Right lobe of liver (tissue), 4 donors: ENCODE results near the gene STRIP1.

DNA sequence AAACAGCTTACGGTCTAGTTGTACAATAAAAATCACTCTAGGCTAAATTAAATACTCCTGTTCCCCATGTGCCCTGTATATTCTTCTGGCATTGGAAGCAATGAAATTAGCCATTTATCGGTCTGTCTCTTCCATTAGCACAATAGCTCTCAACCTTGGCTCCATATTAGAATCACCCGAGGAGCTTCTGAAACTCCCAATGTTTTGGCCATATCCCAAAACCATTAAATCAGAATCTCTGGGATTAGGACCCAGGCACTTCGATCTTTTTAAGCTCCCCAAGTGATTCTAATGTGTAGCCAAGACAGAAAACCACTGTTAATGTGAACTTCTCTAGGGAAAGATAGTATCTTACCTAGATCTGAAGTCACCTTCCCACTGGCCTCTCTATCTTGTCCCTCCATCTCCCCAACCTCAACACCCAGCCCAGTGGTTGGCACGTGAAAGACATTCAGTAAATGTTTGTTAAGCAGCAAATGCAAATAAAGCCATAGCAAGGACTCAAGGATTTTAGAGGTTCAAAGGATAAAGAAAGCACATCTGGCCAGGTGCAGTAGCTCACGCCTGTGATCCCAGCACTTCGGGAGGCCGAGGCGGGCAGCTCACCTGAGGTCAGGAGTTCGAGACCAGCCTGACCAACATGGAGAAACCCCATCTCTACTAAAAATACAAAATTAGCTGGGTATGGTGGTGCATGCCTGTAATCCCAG lies 9.9 kb downstream of the CLCC1 start:
- PRO-cap, 4 experiments, result no peak in any of the 4 experiments
- RAMPAGE, long total RNA, 2 experiments, result no peak in any of the 2 experiments

- PRO-cap, 4 experiments, result no peak in any of the 4 experiments
- RAMPAGE, long total RNA, 2 experiments, result no peak in any of the 2 experiments
Measured at GRCh38 chr1:108962017-108962440, 1.3 kb downstream of the CLCC1 start.

DNA sequence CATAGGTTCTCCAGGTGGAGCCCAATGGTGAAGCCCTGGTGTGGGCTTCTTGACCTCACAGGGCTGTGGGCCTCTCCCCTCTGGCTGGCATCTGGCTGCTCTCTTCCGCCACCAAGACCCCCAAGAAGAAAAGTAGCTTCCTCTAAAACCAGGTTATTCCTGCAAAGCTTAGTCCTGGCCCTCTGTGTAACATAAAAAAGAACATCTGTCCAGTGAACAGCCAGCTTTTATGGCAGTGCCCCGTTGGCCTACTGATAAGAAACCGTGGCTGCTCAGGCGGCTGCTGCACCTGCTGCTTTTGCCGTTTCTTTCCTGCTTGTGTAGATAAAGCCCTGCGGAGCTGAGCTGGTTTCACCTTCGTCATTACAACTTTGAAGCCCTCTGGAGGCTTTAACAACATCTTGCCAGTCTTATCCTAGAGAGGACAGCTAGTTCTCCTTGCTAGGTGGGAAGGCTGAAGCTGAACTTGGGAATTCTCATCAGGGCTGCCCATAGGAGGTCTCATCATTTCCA lies 20.5 kb downstream of the ELAPOR1 start:
- PRO-cap, 4 experiments, result no peak in any of the 4 experiments
- RAMPAGE, long total RNA, 2 experiments, result no peak in any of the 2 experiments

DNA sequence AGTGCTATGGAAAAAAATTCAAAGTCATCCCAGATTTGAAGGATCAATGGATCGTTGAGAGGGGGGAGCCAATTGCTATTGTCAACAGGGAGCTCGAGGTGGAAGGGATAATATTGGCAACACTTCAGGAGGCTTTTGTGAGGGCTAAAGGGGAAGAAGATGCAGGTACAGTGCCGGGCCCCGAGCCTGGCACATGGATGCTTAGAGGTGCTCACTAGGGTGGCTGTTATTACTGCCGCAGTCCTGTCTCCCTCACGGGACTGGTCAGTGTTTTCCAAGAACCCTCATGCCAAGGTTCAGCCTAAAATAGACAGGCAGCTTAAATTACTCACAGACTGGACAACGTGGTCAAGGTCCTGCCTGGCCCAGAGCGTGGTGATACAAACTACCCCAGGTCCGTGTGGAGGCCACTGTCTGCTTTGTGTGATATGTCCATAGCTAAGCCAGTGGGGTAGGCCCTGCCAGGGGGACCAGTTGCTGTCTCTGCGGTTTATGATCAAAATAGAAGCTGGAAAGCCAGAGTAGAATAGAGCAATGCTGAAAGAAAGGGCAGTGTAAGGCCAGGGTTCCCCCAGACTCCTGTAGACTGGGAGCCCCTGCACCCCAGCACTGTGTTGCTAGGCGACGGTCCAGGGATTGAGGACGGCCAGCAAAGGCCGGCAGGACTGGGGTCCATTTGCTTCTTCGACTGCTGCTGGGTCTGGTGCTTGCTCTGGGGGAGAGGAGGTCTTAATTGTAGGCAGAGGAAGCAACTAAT lies 36.0 kb downstream of the ELAPOR1 start:
- PRO-cap, 4 experiments, result peak in 4 of 4 experiments; most common plus-strand start position 383 of the sequence (in 2); most common minus-strand start position 262 of the sequence (in 3)
- RAMPAGE, long total RNA, 2 experiments, result no peak in any of the 2 experiments

DNA sequence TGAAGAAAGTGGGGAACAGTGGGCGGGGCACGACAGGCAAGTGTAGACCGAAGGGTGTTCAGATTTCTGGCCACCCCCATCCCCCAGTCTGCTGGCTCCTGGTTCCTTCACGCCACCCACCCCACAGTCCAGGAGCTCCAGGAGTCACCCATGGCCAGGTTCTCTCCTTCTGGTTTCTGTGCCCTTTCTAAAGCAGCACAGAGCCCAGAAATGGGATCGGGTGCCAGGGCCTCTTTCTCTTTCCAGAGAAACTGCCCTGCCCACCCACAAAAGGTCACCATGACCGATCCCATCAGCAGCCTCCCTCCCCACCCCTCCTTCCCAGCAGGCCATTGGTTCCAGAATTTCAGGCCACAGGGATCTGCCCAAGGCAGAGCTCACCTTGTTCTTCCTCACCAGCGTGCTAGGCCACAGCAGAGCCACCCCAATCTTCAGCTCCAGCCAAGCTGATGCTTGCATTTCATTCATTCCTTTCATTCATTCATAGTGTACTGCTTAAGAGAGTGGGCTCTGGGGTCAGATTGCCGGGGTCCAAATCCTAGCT lies 3.1 kb upstream of the CELSR2 start:
- PRO-cap, 4 experiments, result no peak in any of the 4 experiments
- RAMPAGE, long total RNA, 2 experiments, result no peak in any of the 2 experiments

DNA sequence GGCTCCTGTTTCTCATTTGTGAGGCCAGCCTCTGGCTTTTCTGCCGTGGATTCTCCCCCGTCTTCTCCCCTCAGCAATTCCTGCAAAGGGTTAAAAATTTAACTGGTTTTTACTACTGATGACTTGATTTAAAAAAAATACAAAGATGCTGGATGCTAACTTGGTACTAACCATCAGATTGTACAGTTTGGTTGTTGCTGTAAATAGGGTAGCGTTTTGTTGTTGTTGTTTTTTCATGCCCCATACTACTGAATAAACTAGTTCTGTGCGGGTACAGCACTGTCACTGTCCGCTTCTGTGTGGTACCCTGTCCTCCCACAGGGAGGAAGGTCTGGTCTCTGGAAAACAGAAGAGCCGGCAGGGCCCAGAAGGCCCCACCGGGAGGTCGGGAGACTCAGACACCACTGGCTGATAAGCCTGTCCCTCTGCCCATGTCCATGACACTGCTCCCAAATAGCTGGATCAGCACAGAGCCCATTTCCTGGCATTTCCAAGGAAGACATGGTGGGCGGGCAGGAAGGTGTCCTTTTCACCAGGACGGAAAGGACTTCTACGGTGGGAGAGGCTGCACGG lies 7.4 kb downstream of the PSRC1 start:
- PRO-cap, 4 experiments, result no peak in any of the 4 experiments
- RAMPAGE, long total RNA, 2 experiments, result no peak in any of the 2 experiments

DNA sequence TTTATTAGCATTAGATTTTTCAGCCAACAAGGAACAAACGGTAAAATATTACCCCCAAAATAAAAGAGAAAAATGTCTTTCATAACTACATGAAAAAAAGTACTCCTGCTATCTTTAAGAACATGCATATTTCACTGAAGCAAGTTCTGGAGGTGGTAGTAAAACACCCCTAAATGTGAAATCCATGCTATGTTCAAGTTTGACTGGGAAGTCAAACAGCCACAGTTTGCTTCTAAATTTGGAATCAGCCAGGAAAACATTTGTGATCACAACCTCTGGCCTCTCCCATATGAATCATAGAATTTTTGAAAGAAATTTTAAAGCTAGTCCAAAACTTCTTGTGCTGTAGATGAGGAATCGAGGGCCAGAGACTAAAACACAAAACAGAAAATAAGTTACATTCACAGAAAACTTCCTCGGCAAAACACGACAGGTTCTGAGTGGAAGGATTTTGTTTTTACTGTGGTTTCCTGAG lies 6.6 kb downstream of the SORT1 start:
- PRO-cap, 4 experiments, result peak in 1 of 4 experiments; most common plus-strand start position 346 of the sequence (in 1)
- RAMPAGE, long total RNA, 2 experiments, result no peak in any of the 2 experiments

- PRO-cap, 4 experiments, result no peak in any of the 4 experiments
- RAMPAGE, long total RNA, 2 experiments, result no peak in any of the 2 experiments
Measured at GRCh38 chr1:109395206-109395560, 2.5 kb downstream of the SORT1 start.

DNA sequence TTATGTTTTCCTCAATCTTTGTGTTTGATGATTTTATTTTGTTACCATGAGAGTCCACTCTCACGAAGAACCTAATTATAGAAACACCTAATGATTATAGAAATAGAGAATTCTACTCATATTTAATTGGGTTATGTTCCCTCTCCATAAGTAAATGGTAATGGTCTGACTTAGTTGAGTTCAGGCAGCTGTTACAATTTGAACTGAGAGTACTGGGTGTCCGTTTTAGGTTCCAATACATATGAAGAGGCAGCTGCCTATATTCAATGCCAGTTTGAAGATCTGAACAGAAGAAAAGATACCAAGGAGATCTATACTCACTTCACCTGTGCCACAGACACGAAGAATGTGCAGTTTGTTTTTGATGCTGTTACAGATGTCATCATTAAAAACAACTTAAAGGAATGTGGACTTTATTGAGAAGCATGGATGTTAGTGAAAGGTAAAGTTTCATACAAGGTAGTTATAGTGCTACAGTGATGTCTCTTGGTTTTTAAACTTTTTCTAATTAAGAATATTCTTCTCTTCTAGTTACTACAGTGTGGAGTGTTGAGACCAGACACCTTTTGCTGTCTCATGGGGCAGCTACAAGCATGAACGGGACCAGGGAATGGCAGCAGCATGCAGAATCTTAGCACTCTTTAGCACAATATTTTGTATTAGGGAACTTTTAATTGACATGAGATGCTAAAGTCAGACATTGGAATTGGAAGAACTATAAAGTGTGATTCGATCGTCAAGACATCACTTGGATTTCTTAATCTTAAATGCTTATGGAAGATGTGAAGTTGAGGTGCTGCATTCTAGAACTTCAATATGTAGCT lies 27.4 kb downstream of the GNAT2 start:
- PRO-cap, 4 experiments, result no peak in any of the 4 experiments
- RAMPAGE, long total RNA, 2 experiments, result no peak in any of the 2 experiments

- PRO-cap, 4 experiments, result peak in 2 of 4 experiments; most common plus-strand start chr1:109602387 (in 2)
- RAMPAGE, long total RNA, 2 experiments, result no peak in any of the 2 experiments
Measured at GRCh38 chr1:109602200-109602556, 17.2 kb downstream of the GNAT2 start.

DNA sequence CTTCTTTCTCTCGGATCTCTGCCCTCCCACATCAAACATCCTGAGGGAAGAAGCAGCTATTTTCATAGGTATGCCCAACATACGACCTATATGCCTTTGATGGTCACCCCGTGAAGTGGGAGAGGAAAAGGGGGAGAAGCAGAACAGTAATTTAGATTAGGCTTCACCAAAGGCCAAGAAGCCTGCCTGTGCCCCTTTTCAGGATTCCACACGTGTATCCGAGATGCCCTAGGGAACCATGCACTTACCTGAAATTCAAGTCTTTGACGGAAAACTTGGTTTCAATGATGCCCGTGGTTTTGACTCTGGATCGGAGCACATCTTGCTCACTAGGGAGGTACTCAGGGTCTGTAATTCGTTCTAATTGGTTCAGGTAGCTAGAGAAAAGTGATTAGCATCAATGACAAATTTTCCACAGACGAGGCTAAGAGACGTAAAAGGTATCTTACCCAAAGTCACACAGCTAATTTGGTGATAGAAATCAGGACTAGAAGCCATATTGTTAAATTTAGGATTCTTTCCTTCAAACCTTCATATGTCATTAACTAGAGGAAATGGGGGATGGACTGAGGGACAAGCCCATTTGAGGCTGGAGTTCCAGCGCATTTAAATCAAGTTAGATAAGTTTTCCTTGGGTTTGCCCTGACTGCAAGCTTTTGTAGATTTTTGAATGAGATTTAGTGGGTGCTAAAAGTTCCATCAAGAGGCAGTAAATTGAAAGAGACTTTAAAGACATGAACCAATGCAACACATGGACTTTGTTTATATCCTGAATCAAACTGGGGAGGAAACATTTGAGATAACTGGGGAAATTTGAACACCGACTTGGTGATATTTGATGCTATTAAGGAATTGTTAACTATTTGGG lies 13.1 kb downstream of the GNAT2 start:
- PRO-cap, 4 experiments, result no peak in any of the 4 experiments
- RAMPAGE, long total RNA, 2 experiments, result no peak in any of the 2 experiments

GRCh38 chr1:109643280-109643840 lies 12.5 kb upstream of the GSTM4 start:
- PRO-cap, 4 experiments, result no peak in any of the 4 experiments
- RAMPAGE, long total RNA, 2 experiments, result no peak in any of the 2 experiments

GRCh38 chr1:109783385-109783794 lies 19.7 kb upstream of the EPS8L3 start:
- PRO-cap, 4 experiments, result no peak in any of the 4 experiments
- RAMPAGE, long total RNA, 2 experiments, result no peak in any of the 2 experiments

DNA sequence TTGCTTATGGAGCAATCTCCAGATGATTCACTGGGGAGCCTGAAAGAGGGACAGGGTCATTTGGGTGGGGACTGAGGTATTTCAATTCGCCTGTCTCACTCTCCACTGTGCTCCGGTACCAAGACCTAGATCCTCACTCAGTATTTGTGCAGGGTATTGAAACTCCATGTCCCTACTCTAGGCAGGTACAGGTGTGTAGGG lies 10.1 kb upstream of the CSF1 start:
- PRO-cap, 4 experiments, result no peak in any of the 4 experiments
- RAMPAGE, long total RNA, 2 experiments, result no peak in any of the 2 experiments

- PRO-cap, 4 experiments, result no peak in any of the 4 experiments
- RAMPAGE, long total RNA, 2 experiments, result no peak in any of the 2 experiments
Measured at GRCh38 chr1:109977344-109977701, 7.2 kb upstream of the AHCYL1 start.

- PRO-cap, 4 experiments, result no peak in any of the 4 experiments
- RAMPAGE, long total RNA, 2 experiments, result no peak in any of the 2 experiments
Measured at GRCh38 chr1:109977702-109978060, 6.9 kb upstream of the AHCYL1 start.

DNA sequence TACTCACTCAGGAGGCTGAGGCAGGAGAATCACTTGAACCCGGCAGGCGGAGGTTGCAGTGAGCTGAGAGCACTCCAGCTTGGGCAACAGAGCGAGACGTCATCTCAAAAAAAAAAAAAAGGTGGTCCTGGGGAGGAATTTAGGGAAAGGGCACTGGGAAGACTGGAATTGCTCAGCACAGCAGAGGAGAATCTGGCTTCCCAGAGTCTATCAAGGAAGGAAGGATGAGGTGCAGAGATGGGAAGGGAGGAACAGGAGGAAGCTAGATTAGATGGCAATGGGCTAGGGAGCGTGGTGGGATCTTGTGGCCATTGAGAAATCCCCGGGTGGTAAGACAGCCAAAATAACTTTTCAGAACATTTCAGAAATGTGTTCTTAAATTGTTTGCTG lies 1.3 kb upstream of the AHCYL1 start:
- PRO-cap, 4 experiments, result no peak in any of the 4 experiments
- RAMPAGE, long total RNA, 2 experiments, result no peak in any of the 2 experiments

DNA sequence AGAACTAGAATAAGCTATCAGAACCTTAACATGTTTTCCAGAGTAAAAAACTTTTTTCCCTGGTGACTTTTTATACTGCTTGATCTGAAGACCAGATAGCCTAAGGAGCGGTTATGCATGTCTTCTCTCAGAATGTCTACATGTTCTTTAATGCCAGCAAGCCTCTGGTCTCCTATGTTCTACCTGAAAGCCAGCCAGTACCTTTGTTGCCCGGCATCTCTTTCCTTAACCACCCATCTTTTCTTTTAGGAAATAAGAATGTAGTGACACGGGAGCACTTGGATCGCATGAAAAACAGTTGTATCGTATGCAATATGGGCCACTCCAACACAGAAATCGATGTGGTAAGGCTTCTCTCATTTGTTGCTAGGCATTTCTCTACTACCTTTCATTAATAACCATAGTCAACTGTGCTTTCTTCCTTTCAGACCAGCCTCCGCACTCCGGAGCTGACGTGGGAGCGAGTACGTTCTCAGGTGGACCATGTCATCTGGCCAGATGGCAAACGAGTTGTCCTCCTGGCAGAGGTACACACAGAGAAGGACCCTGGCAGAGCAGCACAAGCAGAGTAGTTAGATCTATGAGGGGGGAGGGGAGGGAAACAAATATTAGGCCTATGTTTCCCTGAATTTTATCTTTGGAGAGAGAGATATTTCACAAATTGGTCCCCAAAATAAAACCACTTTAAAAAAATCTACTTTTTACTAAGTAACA lies 16.1 kb upstream of the STRIP1 start:
- PRO-cap, 4 experiments, result no peak in any of the 4 experiments
- RAMPAGE, long total RNA, 2 experiments, result no peak in any of the 2 experiments

DNA sequence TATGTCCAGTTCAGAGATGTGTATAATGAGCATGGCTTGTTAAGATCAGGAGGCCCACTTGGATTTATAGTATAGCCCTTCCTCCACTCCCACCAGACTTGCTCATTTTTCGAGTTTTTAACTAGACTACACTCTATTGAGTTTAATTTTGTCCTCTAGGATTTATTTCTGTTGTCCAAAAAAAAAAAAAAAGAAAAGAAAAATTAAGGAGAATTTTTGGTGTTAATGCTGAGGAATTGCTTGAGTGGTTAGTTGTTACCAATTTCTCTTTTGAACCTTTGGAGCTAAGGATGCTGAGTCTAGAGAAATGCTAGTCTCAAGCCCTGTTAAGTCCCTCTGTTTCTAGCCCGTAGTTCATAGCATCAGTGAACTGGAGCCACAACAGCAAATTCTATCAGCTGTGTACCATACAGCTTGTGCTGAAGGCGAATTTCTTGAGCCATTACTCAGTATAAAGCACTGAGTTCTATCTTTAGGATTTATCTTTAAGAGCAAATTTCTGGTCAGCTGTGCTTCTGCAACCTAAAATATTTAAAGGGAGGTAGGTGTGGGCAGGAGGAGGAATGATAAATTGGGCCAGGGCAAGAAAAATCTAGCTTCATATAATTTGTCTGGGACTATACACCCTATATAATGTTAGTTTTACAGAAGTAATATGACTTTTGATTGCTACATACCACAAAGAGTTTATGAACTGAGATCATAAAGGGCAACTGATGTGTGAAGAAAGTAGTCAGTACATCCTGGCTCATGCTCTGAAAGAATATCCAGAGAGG lies 12.0 kb upstream of the STRIP1 start:
- PRO-cap, 4 experiments, result no peak in any of the 4 experiments
- RAMPAGE, long total RNA, 2 experiments, result no peak in any of the 2 experiments

- PRO-cap, 4 experiments, result peak in 4 of 4 experiments; most common plus-strand start chr1:110034624 (in 3); most common minus-strand start chr1:110034385 (in 1)
- RAMPAGE, long total RNA, 2 experiments, result no peak in any of the 2 experiments
Measured at GRCh38 chr1:110034111-110034842, at the start of gene STRIP1. Gene STRIP1 (plus strand): TSS chr1:110034624.